Neural crest cell (in vitro differentiated cells): ENCODE measurements around a stretch of chr1.

GRCh38 chr1:234536236-234536533 lies 57.2 kb upstream of the TARBP1 start:
- PRO-cap, result no peak

GRCh38 chr1:234553491-234554083 lies 56.4 kb downstream of the IRF2BP2 start:
- PRO-cap, result no peak

DNA sequence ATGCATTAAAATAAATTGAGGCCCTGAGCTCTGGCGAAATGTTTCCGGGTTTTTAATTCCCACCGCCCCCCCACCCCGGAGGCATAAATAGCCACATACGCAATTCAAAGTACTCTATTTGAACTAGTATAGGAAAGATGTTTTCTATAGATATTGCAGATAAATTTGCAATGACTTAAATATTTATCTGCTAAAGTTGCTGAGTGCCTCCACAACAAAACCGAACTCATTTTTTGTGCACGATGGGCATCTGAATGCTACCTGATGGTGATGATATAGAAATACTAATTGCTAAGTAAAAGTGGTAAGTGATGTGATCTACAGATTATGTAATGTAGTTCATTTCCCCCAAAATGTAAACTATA lies 8.6 kb downstream of the IRF2BP2 start:
- PRO-cap, result no peak

GRCh38 chr1:234613187-234614103 lies 3.5 kb upstream of the IRF2BP2 start:
- PRO-cap, result no peak

- PRO-cap, result no peak
Measured at GRCh38 chr1:234631645-234632337, 21.8 kb upstream of the IRF2BP2 start.

DNA sequence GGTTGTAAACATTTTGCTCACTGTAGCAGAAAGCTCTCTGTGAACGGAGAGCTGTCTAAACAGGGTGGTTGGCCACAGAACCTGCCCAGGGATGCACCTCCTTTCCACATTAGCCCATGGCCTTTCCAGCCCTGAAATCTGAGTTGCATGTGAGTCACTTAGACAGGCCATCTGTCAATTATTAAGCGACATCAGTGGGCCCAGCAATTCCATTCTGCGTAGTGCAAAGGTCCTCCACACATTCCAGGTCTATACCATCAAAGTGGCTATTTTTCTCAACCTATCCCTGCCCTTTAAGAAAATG lies 29.2 kb upstream of the IRF2BP2 start:
- PRO-cap, result no peak

GRCh38 chr1:234642977-234643802 lies 33.2 kb upstream of the IRF2BP2 start:
- PRO-cap, result no peak

DNA sequence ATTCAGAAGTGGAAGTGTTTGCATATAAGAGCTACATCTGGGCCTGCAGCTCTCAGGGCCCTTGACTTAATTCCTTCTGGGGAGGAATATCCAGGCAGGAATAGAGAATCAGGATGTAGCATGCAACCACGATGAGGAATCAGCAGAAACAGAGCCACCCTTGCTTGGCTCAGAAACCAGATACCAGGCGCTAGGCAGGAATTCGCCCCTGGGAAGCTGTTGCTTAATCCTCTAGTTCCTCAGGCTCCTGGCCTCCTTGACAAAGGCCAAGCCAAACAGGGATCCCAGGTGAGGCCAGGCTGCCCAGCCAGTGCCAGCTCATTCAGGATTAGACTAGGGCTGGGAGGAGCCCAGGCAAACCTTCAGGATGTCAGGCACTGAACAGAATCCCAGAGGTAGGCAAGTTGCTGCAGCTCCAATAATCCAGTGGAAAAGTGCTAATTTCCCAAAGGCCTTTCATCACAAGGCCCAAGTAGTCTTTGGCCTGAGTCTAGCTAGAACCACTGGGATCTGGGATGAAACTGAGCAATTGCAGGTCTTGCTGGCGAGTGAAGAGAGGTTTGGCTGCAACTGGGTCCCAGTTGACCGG lies 48.2 kb upstream of the IRF2BP2 start:
- PRO-cap, result no peak

DNA sequence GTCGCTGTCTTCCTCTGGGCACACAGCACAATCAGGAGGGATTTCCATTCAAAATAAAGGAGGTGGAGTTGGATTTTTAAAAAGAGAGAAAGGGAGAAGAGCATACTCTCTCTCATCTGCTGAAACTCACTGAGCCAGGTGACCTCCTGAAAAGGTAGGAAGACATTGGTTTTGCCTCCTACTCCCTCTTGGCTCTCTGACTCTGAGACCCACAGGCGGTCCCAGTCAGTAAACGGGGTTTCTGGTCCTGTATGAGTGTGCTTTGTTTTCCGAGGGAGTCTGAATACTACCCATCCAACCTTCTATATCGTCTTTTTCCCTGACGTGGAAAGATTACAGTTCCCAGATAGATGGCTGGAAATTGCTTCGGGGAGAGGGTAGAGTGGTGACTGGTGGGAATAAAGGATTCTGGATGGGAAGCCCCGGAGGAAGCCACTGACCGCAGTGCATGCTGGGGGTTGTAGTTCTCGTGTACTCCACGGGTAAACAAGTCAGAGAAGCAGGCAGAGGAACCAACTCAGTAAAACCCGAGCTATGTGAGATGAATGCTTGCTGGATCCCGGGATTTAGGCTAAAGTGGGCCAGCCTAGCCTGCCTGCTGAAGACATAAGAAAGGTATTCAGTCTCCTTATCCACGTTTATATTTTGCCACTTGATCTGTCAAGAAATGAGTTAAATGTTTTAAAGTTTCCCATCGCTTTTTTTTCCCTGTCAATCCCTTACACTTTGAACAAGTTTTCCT lies 66.1 kb upstream of the IRF2BP2 start:
- PRO-cap, result bidirectional peak, plus-strand start at position 494 of the sequence, minus-strand start at position 391 of the sequence

DNA sequence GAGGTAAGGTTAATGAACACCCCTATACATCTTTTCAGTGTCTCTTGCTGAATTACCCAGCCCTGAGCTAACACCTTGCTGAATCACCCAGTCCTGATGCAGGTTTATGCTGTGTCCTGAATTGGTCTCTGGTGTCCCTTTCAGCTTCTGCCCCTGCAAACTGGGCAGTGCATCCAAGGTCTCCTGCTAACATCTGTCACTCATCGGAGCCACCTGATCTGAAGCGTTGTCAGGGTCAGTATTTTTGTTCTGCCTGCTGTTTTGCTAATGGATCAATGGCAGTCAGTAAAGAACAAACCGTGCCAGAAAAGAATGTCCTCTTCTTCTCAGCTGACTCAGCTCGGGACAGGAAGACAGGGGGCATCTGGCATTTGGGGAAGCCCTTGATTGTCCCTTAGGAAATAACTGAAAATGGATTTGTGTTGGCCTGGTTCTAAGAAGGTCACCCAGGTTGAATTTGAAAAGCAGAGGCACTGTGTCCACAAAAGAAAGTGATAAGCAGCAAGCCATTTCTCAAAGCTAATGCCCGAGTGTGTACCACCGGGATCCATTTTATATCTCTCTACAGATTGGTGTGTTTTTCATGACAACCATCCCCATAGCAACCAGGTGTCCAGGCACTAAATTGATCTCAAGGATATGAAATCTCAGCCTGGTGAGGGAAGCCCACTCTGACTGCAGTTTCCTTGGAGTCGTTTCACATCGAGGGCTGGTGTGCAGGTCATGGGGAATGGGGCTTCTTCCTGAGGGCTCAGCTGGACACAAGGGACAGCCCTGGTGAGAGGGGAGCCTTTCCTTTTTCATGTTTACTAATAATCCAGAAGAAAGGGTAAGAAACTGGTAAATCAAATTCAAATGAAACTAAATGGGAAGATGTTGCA lies 109.7 kb upstream of the IRF2BP2 start:
- PRO-cap, result no peak

GRCh38 chr1:234725091-234725763 lies 115.2 kb upstream of the IRF2BP2 start:
- PRO-cap, result no peak

DNA sequence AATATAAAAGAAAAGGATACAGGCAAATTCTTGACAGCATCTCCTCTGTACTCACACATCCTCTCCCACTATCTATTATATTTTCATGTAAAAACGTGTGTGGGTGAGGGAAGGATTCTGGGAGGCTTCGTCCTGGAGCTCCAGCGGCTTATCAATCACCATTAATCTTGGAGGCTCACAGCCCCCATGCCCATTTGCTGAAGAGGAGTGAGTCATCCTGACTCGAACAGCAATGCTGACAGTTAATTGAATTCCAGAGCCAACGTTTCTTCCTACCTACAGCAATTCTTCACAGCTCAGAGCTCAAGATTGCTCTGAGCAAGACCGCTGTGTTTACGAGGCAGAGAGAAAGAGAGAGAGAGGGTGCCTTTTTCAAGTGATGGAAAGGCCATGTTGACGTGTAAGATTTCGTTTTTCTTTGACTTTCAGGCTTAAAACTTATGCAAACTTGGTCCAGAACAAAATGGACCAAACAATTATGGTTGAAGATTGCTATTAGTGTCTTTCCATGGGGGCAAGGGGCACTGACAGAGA lies 135.8 kb upstream of the IRF2BP2 start:
- PRO-cap, result unidirectional peak, plus-strand start at position 299 of the sequence

DNA sequence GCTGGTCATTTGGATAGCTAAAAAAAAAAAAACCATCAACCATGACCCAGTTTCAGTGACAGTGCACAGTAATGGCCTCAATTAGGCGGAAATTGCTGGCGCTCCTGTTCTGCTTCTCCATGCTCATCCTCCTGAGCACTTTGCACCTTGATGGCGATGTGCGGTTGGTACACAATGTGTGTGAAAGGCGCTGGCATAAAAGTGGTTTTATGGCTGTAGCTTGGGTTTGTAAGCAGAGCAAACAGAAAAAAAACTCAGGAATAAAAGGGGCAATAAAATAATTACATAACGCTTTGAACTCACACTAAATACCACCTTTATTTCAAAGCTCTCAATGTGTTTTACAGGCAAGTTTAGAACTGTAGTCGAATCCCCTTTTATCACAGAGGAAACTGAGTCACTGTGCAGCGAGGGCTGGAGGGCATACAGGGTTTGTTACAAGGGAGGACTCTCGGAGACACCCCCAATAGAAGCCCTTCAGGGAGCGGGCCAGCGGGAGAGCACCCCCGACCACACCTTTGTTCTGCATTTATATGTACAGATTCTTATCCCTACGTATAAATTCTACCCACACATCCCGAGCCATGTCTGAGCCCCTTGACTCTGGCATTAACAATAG lies 213.4 kb upstream of the IRF2BP2 start:
- PRO-cap, result no peak

GRCh38 chr1:234824796-234825311 lies 214.9 kb upstream of the IRF2BP2 start:
- PRO-cap, result no peak

DNA sequence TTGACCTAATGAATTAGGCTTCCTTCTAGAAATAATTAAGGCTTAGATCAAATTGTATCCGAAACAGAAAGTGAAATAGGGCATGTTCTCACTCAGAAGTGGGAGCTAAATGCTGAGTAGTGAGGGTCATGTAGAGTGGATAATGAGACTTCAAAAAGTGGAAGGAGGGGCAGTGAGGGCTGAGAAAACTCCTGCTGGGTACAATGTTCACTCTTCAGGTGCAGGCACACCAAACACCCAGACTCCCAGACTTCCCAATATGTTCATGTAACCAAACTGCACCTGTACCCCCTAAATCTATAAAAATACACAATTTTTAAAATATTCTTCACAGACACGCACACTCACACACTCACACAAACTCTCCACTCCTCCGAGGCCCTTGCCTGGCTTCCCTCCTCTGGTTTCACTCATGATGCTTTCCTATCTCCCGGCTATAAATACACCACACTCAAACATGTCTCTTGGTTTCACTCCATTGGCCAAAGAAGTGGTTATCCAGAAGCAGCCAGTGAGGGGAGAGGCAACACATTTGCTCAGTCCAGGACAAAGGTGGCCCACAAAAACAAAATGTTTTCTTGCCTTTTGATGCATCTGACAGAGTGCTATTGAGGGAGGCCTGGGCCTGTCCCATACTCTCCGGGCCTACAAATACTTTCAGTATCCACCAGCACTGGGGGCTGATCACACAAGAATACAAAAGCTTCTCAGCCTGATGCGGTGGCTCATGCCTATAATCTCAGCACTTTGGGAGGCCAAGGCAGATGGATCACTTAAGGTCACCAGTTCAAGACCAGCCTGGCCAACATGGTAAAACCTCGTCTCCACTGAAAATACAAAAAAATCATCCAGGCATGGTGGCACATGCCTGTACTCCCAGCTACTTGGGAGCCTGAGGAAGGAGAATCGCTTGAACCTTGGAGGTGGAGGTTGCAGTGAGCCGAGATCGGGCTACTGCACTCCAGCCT lies 249.1 kb downstream of the TOMM20 start:
- PRO-cap, result no peak

- PRO-cap, result no peak
Measured at GRCh38 chr1:234934384-234935221, 194.0 kb downstream of the TOMM20 start.

DNA sequence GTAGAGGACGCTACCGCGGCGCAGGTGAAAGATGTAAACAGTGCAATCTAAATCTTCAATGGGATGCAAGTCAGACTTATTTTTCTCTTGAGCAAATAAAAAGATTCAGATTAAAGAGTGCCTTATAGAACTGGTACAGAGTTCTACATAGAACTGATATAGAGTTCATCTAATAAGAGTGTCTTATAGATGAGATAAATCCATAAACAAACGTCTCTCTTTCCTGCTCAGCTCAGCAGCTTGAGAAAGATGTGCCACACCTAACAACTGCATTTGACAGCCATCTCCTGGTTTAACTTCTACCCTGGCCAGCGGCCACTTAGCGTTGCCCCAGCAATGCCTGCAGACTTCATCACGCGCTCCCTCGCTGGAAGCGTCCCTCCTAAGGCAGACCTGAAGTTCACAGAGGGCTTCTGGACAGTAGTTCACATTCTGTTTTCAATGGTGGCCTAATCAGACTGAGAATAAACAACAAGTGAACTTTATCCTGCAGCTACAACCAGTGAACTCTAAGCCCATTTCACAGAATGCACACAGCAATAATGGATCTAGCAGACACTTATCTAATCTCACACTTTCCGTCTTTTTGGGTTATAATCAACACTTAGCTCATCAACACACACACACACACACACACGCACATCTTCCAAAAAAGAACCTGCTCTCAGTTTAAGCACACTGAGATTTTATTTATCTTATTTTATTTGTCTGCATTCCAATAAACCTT lies 164.4 kb downstream of the TOMM20 start:
- PRO-cap, result no peak

DNA sequence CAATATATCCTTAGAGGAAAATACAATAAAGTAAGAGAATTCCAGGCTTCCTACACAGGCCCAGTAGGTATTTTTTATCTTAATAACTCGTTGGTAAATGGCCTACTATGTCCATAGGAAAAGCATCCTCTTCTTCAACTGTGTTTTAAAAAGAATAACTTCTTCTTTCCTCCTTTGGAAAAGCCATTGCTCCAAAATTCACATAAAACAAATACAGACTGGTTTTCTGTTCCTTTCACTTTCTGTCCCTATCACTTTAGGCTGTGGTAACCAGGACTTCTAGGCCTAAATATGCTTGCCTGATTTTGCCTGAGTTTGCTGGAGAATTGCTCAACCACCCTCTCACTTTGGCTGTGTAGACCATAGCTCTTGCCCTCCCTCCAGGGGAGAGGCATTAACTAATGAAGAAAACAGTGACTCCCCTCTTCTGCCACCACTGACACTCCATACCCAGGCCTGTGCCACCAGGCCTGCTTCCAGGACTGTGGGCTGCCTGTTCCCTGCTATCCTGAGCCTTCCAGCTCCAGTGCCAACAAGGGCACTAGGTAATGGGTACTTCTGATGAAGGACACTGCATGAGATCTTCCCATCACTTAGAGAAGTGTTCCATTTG lies 163.6 kb downstream of the TOMM20 start:
- PRO-cap, result no peak

DNA sequence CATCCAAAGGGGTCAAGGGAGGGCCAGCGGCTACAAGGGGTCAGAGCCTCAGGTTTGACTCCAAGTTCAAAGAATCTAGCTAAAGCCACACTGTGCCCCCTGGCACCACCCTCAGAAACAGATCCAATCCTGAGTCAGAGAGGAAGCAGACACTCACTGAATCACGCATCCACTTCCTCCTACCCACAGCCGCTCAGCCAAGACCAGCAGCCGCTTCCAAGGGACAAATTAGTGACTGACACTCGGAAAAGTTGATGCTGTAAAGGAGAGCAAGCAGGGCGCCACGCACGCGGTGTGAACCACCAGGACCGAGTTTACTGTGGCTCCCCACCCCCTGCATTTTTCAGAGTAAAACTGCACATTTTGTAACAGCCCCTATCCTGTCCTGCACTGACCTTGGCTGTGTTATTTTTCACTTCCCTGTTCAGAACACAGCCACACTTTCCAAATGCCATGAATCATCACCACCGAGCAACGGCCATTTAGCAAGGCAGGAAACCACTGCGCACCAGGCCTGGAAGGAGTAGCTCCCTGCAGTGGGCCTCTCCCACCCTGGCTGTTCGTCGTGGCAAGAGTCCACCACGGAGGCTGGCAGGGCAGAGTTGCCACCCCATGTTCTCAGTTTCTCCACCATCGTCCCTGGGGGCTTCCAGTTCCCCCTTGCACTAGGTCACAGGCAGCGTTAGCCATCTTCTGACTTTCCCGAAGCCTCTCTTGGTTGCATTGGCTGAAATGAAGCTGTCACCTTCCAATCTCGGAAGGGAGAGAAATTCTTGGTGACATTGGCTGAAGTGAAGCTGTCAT lies 147.7 kb downstream of the TOMM20 start:
- PRO-cap, result no peak

DNA sequence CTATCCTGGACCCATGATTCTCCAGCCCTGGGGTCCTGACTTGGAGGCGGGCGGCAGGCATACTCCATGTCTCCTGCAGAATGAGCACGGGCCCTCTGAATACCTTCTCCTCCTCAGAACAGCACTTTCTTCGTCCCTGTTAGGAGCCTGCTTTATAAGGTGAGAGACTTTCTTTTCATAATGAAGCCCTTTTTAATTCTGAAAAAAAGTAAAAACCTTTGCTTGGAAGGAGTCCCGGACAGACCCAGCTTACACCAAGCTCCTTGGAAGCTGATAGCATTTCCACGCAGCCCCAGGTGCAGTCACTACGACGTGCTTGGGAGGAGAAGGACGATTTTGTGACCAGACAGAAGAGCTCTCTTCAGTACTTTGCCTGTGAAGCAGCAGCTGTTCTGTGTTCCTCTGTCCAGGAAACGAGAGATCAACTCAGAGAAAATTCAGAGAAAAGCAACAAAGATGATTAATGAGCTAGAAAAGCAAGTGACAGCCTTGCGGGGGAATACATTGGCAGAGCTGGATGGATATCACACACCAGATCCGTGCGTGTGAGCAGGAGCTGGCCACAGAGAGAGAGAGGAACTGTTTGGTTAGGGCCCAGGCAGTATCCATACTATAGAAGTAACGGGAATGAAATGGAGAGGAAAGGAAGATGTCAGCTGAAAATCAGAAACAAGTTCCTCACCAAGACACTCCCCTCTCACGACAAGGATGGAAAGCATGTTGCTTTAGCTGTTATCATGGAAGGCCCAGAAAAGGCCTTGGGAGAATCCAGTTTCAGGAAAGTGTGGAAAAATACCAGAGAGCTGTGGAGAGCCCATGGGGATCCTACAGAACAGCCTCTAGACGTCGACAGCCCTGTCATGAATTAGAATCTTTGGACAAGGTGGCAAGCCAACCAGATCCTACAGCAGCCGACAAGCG lies 106.3 kb downstream of the TOMM20 start:
- PRO-cap, result no peak